M059J (cell line): ENCODE data around the gene CACNG4.

GRCh38 chr17:65696681-65697168, 135.3 kb upstream of the AXIN2 start:
- RAMPAGE, long total RNA: no peak

- RAMPAGE, long total RNA: no peak
Measured at GRCh38 chr17:65903234-65903506, 288.8 kb downstream of the CEP112 start.

- RAMPAGE, long total RNA: no peak
Measured at GRCh38 chr17:65925539-65926142, 266.3 kb downstream of the CEP112 start.

GRCh38 chr17:66190933-66191352, 990 bp downstream of the CEP112 start:
- RAMPAGE, long total RNA: no peak

DNA sequence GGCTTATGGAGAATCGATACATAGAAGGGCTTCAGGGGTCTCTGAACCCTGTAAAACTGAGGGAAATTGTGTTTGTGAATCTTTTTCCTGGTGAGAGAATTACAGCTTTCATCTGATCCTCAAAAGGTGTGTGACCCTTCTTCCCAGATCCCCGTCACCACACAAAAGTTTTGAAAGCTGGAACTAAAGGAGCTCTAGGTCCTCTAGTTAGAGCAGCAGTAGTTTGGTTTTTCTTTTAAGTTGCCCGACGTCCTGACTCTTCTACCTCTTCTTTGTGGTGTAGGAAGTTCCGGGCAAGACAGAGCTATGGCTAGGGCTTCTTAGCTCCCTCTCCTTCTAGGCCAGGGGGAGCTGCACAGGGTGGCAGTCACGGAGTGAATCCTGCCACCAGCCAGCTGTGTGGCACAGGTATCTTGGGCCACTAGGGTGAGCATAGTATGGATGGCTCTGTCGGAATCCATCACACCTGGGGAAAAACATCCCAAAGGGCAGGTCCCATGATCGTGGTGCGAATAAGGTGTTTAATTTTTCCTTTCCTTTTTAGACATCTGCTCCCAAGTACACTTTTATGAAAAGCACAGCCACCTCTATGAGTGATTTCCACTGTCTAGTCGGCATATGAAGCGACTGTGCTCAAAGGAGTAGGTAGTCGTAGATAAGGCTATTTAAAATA, 1.9 kb downstream of the PRKCA start:
- RAMPAGE, long total RNA: no peak

GRCh38 chr17:66309587-66310095, 7.2 kb downstream of the PRKCA start:
- RAMPAGE, long total RNA: no peak

DNA sequence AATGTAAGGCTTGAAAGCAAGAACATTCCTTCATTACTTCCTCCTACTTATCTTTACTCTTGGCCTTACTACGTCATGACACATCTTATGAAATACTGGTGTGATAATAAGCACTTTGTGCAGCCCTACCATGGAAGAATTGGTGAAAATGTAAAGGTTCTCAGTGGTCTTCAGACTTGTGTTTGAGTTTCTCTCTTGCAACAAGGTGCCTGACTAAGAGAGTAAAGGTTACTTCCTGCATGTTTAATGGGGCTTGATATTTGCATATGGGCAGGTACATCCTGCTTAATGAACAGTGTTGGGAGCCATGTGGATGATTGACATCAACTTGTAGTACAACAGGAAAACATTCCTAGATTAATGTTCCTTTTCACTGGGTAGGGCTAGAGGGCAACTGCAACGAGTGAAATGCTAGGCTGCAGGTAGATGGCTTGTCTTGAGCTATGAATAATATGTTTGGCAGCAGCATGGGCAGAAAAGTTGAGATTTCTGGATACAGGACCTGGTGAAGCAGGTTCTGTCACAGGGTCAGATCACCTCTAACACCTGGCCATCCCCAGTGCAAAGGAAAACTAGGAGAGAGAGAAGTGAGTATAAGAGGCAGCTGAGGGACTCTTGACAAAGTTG, 84.5 kb downstream of the PRKCA start:
- RAMPAGE, long total RNA: no peak

DNA sequence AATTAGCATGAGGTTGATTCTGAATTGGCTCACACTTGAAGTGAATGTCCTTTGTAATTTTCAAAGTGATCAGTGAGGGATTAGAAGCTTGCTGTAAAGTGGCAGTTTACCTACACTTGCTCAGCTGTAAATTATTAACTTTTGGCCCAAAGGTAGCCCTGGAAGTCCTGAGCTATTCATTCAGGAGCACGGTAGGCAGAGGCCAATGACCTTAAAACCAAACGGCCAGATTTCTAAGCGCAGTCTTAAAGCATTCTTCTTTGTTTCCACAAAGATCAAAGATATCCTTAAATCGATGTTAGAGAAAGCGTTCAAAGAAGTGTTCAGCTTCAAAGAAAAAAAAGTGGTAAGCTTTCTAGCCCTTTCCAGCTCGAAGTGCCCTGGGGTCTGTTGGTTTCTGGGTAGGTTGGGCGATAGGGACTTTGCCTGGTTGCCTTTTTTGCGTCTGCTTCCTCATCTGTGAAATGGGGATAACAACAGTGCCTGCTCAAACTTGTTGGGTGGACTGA, 113.0 kb downstream of the PRKCA start:
- RAMPAGE, long total RNA: no peak

GRCh38 chr17:66507534-66507893, 205.1 kb downstream of the PRKCA start:
- RAMPAGE, long total RNA: no peak

- RAMPAGE, long total RNA: no peak
Measured at GRCh38 chr17:66509469-66510556, 207.4 kb downstream of the PRKCA start.

GRCh38 chr17:66579391-66579908, 255.5 kb upstream of the CACNG5 start:
- RAMPAGE, long total RNA: no peak

- RAMPAGE, long total RNA: no peak
Measured at GRCh38 chr17:66673431-66674091, 161.4 kb upstream of the CACNG5 start.

DNA sequence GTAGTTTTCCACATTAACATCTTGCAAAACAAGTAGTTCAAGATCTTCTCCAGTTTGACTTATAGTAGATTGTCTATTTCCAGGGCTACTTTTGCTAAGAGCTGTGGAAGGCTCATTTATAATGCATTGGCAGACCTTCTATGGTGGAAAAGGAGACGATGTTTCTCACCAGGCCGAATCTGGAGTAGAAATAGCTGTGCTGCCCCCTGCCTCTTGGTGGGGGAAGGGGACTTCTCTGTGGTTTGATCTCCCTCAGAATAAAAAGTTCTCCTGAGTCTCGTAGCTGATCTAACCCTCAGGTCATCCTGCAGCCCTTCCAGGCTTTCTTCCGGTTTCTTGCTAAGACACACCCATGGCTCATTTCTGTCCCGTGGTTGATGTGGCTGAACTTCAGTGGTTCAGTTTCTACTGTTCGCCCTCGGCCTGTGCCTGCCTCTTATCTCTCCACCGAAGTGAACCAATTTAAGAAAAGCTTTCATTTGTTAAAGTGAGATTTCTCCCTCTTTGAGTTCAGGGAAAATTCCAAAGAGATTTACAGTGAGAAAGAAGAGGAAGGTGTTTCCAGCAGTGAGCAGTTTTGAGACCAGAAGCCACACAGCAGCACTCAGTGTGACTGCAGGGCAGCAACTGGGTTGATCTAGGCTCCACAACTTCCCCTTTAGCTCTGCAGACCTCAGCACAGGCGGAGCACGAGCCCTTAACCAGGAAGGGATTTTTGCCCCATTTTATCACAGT, 35.0 kb upstream of the CACNG5 start:
- RAMPAGE, long total RNA: no peak

DNA sequence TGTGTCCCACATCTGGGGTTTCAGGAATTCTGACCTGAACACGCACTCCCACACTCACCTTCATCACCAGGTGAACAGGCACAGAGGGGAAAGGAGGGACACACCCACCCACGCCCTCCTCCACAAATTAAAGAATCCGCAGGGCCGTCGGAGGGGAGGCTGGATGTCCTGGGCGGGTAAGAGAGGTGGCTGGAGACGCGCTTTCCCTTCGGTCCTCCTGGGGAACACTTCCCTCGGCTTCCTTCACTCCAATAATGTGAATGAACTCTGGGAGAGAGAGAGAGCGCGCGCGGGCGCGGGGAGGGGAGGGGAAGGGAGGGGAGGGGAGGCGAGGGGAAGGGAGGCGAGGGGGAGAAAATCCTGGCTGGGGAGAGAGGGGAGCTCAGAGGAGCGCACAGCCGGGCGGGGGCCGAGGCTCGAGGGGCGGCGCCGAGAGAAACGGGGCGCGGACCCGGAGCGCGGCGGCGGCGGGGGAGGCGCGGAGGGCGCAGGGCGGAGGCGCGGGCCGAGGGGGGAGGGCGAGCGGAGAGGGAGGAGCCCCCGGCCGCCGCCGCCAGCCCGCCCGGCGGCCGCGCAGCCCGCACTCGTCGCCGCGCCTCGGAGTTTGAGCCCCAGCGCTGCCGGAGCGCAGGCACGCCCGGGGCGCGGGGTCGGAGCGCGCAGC, at the start of gene CACNG4:
Gene CACNG4 (plus strand): TSS at position 583 of the 664 bp plus-strand sequence.
- RAMPAGE, long total RNA: no peak

- RAMPAGE, long total RNA: no peak
Measured at GRCh38 chr17:67044923-67045461, 638 bp downstream of the CACNG1 start.

- RAMPAGE, long total RNA: no peak
Measured at GRCh38 chr17:67046228-67046982, 2.1 kb downstream of the CACNG1 start.

DNA sequence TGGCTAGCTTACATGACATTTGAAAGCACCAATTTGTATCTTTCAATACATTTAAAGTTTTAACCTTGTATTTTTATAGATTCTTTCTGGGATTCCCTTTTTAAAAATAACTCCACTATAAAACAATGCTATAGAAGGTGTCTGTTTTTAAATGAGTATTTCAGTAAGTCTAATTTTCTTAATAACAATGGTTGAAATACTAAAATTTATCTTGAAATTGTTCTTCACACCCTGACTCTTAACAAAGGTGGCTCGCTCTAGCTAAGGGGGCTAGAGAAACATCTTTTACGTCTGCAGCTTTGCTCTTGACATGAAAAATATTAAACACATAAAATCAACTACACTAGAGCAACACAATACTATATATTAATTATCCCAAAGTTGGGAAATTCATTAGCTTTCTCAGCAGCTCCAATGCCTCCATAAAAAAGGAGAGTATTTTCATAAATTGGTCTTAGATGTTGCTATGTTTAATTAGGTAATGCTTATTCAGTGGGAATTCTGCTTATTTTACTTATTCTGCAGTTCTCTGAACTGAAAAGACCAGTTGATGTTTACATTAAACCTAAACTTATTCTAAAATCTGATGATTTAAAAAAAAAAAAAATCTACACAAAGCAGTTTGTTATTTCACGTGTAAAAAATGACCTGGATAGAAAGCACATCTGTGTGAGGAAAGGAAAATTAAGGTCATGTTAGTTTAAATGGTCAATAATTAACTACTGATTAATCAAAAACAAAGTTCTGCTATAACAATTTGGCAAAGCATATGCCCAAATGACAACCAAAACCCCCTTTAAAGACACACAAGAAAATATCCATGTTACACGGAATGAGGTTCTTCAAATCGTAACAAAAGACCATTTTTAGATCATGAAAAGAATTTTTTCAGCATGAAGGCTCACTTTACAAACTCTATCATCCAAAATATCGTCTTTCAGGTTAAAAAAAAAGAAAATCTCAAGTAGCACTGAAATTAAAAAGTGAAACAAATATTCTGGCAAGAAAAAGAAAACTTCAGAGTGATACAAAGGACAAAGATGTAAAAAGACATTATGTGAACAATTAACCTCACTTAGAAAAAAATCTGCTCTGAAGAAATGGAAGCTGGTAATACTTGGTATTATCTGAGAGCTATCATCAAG, 30.3 kb downstream of the CACNG1 start:
- RAMPAGE, long total RNA: no peak

DNA sequence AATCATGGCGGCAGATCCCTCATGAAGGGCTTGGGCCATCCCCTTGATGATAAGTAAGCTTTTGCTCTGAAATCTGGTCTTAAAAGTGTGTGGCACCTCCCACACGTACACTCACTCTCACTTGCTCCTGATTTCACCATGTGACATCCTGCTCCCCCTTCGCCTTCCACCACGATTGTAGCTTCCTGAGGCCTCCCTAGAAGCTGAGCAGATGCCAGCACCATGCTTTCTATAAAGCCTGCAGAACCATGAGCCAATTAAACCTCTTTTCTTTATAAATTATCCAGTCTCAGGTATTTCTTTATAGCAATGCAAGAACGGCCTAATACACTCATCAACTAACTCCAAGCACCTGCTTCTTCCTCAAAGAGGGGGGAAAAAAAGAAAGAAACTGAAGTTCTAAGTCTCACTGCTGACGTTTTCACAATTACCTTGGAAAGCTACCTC, 88.0 kb downstream of the HELZ start:
- RAMPAGE, long total RNA: no peak

- RAMPAGE, long total RNA: no peak
Measured at GRCh38 chr17:67220567-67220886, 24.5 kb downstream of the HELZ start.

GRCh38 chr17:67258789-67259152, 13.8 kb upstream of the HELZ start:
- RAMPAGE, long total RNA: no peak